Cerebral cortex (tissue), 2 donors: ENCODE results near the gene DEXI.

DNA sequence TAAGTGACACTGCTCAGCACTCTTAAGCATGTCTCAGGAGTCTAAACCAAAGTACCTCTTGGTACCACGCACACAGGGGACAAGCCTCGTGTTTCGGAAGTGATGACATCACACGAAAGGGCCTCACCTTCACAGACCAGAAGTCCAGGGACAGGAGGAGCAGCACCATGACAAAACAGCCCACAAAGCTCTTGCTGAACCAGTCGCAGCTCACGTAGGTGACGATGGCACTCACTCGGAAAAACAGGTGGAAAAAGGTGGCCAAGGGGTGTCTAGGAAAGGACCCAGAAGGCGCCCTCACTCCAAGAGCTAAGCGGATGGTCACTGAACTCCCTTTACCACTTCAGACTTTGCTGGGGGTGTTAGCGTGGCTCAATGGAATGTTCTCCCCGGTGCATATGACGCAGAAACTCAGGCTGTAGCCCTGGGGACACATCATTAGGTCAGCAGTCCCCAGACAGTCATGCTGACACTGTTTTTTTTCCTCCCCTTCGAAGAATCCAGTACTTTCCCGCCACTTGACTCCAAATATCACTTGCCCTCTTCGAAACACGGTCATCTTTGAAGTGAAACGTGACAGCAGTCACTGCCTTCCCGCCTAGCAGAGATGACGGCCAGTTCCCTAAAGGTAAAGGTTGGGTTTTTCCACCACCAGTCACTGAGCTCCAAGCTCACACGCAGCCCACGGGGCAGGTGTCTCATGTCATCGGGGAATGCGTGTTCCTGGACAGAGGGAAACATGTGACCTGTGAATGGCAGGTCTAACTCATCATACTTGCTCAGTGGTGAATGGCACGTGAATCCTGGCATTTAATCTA lies 31.4 kb downstream of the NUBP1 start:
- PRO-cap, 2 experiments: no peak in any of the 2 experiments

GRCh38 chr16:10878327-10879137 lies 1.5 kb downstream of the CIITA start:
- PRO-cap, 2 experiments: peak in 1 of 2 experiments; most common plus-strand start chr16:10878986 (in 1)

DNA sequence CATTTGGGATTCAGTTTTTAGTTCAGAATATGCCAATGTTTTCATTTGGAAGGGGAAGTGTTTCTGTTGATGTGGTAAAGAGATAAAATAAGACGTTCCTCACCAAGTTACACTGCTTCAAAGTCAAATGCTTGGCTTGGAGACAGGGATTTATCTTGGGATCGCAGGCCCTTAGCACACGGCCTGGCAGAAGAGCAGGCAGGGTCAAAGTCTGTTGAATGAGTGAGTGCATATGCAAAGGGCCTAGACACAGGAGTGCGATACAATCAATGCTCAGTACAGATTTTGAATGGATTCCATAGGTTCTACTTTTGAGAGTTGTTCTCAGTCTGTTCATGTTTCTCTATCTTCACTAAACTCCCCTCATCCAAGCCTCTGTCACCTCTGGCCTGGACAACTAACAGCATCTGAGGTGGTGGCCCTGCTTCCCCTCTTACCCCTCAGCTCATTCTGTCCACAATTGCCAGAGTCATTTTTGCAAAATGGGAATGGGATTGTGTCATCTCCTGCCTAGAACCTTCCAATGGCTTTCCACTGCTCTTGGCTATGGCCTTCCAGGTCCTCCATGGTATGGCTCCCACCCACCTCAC lies 3.3 kb downstream of the DEXI start:
- PRO-cap, 2 experiments: no peak in any of the 2 experiments

GRCh38 chr16:10942126-10942726 lies at the start of gene DEXI:
TSS of gene DEXI (minus strand) at chr16:10942468.
- PRO-cap, 2 experiments: peak in 1 of 2 experiments; most common plus-strand start chr16:10942588 (in 1); most common minus-strand start chr16:10942468 (in 1)

GRCh38 chr16:10992751-10993317 lies 48.5 kb downstream of the CLEC16A start:
- PRO-cap, 2 experiments: no peak in any of the 2 experiments

GRCh38 chr16:11016720-11017754 lies 72.7 kb downstream of the CLEC16A start:
- PRO-cap, 2 experiments: no peak in any of the 2 experiments

GRCh38 chr16:11128093-11129323 lies 127.5 kb downstream of the SOCS1 start:
- PRO-cap, 2 experiments: no peak in any of the 2 experiments

- PRO-cap, 2 experiments: no peak in any of the 2 experiments
Measured at GRCh38 chr16:11205454-11205994, 50.5 kb downstream of the SOCS1 start.

DNA sequence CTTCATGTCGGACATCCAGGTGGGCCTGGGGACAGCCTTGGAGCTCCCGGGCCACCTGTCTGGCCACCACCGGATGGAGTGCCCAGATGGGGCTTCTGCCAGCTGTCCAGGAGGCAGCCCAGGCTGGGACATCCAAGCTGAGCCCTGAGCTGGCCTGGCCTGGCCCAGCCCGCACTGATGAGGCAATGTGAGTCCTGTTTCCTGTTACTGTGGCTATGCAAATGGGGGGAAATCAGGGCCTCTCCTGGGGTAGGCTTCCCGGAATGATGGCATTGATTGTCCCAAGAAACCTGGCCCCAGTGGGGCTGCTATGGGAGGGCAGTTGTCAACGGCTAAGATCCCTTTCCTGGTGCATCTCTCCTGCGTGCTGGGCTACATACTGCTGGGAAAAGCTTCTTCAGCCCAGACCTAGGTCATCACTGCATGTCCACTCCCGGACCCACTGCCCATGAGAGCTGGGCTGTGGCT lies 50.0 kb downstream of the SOCS1 start:
- PRO-cap, 2 experiments: no peak in any of the 2 experiments

GRCh38 chr16:11309737-11310436 lies 28.8 kb upstream of the PRM1 start:
- PRO-cap, 2 experiments: no peak in any of the 2 experiments

GRCh38 chr16:11329015-11329681 lies 16.1 kb upstream of the RMI2 start:
- PRO-cap, 2 experiments: no peak in any of the 2 experiments

DNA sequence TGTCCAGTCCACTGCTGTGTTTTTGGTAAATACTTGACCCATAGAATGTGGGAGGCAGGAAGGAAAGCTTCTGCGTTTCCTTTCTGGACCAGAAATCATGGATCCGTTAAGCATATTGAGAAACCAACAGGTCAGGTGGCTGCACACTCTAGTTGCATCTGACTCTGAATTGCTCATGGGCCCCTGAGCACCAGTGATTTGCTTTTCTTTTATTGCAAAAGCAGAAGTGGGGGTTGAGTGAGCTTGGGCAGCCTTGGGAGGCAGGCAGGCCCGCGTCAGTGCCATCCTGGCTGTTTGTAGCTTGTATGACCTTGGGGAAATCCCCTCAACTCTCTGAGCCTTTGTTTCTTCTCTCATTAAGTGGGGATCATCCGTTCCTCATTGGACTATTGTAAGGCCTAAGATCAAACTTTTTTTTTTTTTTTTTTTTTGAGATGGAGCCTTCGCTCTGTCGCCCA lies 25.3 kb downstream of the RMI2 start:
- PRO-cap, 2 experiments: no peak in any of the 2 experiments

- PRO-cap, 2 experiments: no peak in any of the 2 experiments
Measured at GRCh38 chr16:11555806-11556270, 28.8 kb upstream of the ENSG00000188897 start.

- PRO-cap, 2 experiments: peak in 1 of 2 experiments; most common plus-strand start chr16:11558139 (in 1); most common minus-strand start chr16:11557944 (in 1)
Measured at GRCh38 chr16:11557704-11558323, 28.9 kb downstream of the LITAF start.

GRCh38 chr16:11565455-11566198 lies 21.1 kb downstream of the LITAF start:
- PRO-cap, 2 experiments: no peak in any of the 2 experiments

DNA sequence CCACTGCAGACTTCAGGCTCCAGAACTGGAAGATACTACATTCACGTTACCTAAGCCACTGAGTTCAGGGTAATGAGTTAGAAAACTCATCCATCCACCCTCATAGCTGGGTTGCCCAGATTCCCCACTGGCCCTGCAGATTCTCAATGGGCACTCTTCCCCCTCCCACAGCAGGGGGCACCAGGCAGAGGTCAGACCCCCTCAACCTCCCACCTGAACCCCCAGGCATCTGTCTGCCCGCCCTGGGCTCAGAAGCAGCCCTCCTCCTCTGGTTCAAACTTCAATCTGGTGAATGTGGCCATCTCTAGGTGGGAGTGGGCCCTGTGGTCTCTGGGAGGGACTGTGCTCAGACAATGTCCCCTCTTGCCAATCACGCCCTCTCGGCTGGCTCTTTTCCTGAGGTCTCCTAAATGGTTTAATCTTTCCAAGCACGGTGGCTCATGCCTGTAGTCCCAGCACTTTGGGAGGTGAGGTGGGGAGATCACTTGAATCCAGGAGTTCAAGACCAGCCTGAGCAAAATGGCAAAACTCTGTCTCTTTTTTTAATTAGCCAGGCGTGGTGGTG lies 15.2 kb downstream of the LITAF start:
- PRO-cap, 2 experiments: no peak in any of the 2 experiments

DNA sequence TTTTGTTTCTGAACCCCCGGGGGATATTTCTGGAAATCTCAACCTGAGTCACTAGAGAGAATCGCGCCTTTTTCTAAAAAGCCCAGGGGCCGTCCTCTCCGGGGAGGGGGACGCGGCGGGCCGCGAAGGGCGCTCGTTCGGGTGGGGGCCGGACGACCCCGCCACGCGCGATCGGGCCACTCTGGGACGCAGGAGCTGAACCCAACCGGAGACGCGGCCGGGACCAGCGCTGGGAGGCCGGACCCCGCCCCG lies 339 bp downstream of the LITAF start:
- PRO-cap, 2 experiments: peak in 1 of 2 experiments; most common plus-strand start position 208 of the sequence (in 1)

GRCh38 chr16:11618058-11618786 lies 31.5 kb upstream of the LITAF start:
- PRO-cap, 2 experiments: no peak in any of the 2 experiments

DNA sequence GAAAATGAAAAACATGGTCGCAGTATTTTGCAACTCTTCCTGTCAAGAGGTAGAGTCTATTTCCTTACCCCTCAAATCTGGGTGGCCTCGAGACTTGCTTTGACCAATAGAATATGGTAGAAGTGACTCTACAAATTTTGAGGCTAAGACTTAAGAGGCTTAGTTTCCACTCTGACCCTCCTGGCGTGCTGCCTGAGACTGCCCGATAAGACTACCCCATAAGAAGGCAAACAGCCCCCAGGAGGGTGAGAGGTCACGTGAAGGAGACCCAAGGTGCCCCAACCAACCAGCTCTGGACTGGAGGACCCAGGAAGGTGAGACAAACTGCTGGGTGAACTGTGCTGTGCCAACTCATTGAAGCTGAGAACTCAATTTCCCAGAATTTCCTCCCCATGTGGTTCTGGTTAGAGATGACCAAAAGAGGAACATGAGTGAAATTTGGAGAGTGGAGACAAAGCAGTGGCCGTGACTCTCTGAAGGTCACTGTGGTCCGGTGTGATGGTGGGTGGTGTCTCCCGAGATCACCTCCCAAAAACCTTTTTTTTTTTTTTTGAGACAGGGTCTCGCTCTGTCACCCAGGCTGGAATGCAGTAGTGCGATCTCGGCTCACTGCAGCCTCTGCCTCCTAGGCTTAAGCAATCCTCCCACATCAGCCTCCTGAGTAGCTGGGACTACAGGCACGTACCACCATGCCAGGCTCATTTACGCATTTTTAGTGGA lies 38.2 kb upstream of the LITAF start:
- PRO-cap, 2 experiments: no peak in any of the 2 experiments

- PRO-cap, 2 experiments: no peak in any of the 2 experiments
Measured at GRCh38 chr16:11635689-11636967, 32.1 kb upstream of the SNN start.